ENCODE measurements around the genes METTL4 and SMCHD1.

GRCh38 chr18:109025-109584, 49.3 kb upstream of the USP14 start:
- PRO-cap: no peak
- RAMPAGE, long total RNA, 2 experiments: no peak in any of the 2 experiments

DNA sequence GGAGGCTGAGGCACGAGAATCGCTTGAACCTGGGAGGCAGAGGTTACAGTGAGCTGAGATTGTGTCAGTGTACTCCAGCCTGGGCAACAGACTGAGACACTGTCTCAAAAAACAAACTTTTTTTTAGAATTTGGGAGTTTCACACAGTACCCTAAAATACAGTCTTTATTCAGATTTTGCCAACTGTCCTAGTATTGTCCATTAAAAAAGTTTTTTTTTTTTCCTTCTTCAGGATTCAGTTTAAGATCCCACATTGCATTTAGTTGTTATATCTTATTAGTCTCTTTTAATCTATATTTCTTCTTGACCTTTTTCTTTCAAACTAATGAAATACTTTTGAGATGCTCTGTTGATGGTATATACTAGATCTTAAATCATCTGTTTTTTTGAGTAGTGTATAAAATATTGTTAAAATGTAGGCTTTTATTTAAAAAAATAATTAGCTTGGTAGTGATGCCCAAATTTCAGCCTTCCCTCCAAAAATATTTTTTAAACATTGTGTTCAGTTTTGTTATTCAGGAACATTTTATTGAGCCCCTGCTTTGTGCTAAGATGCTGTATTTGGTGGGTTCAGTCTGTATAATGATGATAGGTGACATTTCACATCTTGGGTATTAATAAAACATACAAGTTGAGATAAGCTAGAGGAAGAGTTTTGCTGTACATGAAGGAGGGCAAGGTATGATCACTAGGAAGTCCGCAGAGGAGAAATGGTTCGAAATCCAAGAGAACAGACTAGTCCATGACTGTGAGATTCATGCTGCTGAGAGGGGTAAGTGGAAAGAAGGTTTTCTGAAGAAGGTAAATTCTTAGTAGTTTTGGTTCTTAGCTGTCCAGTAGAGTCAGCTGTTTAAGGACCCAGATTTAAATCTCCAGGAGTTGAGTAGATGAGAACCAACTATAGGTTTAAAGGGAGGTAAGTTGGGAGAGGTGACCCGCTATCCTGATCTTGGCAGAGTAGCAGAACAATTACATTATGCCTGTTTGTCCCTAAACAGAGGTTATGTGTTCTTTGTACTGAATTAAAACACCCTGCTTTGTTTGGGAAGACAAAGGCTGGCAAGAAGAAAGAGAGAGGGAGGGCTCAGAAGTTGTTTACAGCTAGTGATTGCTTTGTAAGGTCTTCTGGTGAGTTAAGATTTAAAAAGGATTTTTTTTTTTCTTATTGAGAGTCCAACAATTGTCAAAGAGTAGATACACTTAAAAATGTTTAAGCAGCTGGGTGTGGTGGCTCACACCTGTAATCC, 36.9 kb downstream of the USP14 start:
- PRO-cap: no peak
- RAMPAGE, long total RNA, 2 experiments: no peak in any of the 2 experiments

DNA sequence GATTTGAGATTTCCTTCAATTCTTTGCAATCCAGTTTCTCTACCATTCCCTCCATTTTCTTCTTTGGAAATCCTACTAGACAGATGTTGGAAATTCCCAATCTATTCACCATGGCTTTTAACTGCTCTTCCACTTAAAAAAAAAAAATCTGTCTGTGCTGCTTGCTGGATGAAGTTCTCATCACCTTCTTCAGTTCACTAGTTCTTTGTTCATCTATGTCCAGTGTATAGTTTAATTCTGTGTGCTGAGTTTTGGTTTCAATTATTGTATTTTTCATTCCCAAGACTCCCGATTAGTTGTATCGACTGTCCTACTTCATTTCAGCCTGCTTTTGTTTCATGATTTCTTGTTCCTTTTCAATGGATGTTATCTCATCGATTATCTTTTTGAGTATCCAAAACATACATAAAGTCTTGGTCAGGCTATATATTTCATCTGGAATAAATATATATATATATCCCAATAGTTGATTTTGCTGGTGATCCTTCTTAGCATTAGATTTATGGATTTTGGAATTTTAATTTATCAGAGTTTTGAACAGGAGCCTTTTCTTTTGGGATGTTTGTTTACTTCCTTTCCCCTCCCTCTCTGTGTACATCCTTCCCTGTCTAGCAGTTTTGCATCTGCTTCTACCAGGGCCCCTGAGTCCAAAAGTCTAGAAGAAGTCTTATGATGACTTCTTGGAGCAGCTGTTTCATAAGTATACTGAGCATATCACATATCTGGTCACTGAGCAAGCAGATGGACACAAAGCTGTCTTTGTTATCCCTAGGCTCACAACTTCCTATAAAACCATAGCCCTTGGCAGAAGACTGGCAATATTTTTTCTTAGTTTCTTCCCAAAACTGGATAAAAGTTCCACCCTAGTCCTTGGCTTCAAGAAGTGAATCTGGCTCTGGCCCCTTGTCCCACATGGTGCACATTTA, 22.9 kb downstream of the THOC1 start:
- PRO-cap: no peak
- RAMPAGE, long total RNA, 2 experiments: no peak in any of the 2 experiments

- PRO-cap: no peak
- RAMPAGE, long total RNA, 2 experiments: no peak in any of the 2 experiments
Measured at GRCh38 chr18:331377-332045, 63.7 kb upstream of the THOC1 start.

- PRO-cap: no peak
- RAMPAGE, long total RNA, 2 experiments: no peak in any of the 2 experiments
Measured at GRCh38 chr18:690543-690889, 21.9 kb downstream of the ENOSF1 start.

DNA sequence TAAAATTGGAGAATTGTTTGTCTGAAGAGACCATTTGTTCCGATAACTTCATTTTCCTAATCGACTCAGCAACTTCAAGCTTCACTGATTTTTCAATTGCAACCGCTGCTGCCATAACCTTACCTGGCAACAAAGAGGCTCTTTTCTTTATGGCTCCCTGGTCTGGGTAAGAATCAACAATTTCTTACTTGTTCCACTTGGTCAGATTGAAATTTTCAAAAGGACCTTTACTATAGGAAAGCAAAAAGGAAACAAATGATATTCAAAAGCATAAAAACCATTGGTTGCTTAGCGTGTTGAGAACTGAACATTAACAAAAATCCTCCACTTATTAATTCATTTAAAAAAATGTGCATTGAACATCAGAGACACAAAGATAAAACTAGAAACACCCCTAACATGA, 24.2 kb downstream of the ADCYAP1 start:
- PRO-cap: no peak
- RAMPAGE, long total RNA, 2 experiments: no peak in any of the 2 experiments

GRCh38 chr18:976193-977318, 71.9 kb downstream of the ADCYAP1 start:
- PRO-cap: no peak
- RAMPAGE, long total RNA, 2 experiments: no peak in any of the 2 experiments

GRCh38 chr18:2570653-2571774, at the start of gene METTL4:
TSS of gene METTL4 (minus strand) at chr18:2571505.
- PRO-cap: bidirectional peak, plus-strand start at chr18:2570857, minus-strand start at chr18:2570757; unidirectional peak, minus-strand start at chr18:2571069; unidirectional peak, minus-strand start at chr18:2571503
- RAMPAGE, long total RNA, 2 experiments: start-site peak on the plus strand in 1 of 2 experiments, at chr18:2571538-2571581 at its widest, 19 reads per replicate; start-site peak on the minus strand in 2 of 2 experiments, at chr18:2571415-2571522 at its widest, 17 to 18 reads per replicate

DNA sequence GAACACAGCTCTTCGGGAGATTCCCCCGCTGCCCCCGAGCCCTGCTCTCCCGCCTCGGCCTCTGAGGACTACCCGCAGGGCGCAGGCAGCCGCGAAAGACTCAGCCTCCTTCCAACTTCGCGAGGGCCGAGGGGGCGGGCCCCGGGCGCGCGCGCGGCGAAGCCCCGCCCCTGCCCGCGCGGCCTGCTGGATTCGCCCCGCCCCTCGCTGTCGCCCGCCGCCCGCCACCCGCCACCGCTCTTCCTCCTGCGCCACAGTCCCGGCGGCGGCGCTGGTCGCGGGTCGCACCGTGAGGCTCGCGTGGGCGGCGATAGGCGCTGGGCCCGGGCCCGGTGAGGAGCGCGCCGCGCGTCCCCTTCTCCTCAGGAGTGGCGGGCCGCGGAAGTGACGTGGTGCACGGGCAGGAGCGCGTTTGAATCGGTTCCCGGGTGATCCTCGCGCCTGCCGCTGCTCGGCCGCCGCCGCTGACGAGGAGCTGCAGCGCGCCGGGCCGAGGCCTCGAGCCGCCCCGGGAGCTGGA, at the start of gene SMCHD1:
Gene SMCHD1 (plus strand): TSS at position 254 of the 520 bp plus-strand sequence.
- PRO-cap: bidirectional peak, plus-strand start at position 254 of the sequence, minus-strand start at position 93 of the sequence
- RAMPAGE, long total RNA, 2 experiments: start-site peak on the minus strand in 2 of 2 experiments, centred at positions 107 to 380 of the sequence, 7 to 8 reads per replicate

DNA sequence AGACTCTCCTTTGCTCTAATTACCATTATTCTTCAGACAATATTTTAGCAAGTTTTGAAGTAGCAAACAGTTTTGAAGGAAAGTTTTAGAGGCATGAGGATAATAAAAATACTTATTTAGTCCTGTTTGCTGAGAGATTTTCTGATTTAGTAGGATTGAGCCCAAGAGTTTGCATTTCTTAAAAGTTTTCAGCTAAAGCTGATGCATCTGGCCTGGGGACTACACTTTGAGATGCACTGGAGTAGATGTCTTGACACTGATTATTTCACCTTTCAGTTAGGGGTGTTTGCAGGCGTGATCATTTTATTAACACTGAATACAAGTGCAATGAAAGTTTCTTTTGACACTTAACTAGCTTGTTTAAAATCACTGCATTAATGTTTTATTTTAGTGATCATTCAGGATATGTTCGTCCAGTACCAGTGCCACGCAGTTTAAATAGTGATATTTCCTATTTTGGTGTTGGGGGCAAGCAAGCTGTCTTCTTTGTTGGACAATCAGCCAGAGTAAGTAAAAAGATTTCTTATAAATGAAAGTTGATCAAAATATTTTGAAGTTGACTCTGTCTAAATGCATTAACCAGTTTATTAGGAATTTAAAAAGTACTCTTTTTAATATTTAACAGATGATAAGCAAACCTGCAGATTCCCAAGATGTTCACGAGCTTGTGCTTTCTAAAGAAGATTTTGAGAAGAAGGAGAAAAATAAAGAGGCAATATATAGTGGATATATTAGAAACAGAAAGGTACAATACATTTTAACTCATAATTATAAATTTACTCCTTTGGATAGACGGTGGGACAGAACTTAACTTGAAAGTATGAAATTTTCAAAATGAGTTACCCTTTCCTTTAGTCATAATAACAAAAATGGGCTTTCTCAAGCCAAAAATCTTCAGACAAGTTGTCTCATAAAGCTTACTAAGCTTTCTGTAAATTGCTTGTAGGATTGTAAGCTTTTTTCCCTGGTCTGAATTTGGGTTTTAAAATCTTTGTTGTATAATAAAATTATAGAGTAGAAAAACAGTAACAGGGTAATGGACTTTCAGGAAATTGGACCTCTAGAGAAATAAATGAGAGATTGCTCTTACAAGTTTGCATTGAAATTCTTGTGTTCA, 32.8 kb downstream of the SMCHD1 start:
- PRO-cap: no peak
- RAMPAGE, long total RNA, 2 experiments: no peak in any of the 2 experiments

DNA sequence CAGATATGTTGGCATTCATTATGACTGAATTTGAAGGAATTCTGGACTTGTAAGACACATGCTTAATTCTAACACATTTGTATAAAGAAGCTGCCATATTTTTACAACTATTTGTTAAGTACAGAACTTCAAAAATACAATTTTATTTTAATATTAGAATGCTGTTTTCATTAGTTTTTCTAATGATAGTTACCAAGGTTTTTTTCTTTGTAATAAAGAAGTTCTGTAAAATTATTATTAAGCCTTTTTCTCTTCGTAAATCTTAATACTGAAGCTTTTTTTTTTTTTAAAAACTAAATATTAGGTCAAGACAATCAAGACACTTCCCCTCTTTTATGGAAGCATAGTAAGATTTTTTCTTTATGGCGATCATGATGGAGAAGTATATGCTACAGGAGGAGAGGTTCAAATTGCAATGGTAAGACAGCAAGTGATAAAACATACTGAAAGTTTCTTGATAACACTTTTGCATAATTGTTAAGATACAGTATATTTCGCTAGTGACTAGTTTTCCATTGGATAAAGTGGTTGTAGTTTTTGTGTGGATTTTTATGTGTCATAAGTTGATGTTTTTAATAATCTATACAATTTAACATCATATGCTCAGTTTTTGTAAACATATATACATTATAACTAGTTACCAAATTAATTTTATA, 50.0 kb downstream of the SMCHD1 start:
- PRO-cap: no peak
- RAMPAGE, long total RNA, 2 experiments: no peak in any of the 2 experiments

DNA sequence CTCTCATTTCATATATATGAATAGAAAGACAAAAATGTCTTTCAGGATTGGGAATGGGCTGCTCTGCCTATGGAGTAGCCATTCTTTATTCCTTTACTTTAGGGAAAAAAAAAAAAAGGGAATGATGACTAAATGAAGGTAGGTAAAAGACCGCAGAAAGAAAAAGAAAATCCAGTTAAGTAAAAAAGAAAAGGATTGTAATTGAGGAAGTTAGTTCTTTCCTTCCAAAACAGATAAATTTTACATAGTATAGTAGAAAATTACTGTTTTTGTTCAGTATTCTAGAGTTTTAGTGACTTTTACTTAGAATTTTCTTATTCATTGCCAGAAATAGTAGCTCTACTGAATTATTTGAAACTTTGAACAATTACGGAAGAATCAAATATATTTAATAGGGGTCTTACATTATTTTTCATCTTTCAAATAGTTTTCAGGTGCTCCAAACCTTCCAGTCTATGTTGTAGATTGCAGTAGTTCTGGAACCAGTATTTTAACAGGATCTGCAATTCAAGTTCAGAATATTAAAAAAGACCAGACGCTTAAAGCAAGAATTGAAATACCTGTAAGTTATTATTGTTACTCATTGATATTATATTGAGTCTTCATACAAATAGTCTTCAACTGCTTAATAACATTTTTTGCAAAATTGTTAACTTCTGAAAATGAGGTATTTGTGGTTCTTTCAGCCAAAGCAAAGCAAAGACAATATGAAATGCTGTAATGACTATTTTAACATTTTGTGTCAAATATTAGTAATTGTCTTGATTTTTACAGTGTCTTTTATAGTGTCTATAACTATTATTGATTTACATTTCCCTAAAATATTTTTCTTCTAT, 73.5 kb downstream of the SMCHD1 start:
- PRO-cap: no peak
- RAMPAGE, long total RNA, 2 experiments: no peak in any of the 2 experiments

DNA sequence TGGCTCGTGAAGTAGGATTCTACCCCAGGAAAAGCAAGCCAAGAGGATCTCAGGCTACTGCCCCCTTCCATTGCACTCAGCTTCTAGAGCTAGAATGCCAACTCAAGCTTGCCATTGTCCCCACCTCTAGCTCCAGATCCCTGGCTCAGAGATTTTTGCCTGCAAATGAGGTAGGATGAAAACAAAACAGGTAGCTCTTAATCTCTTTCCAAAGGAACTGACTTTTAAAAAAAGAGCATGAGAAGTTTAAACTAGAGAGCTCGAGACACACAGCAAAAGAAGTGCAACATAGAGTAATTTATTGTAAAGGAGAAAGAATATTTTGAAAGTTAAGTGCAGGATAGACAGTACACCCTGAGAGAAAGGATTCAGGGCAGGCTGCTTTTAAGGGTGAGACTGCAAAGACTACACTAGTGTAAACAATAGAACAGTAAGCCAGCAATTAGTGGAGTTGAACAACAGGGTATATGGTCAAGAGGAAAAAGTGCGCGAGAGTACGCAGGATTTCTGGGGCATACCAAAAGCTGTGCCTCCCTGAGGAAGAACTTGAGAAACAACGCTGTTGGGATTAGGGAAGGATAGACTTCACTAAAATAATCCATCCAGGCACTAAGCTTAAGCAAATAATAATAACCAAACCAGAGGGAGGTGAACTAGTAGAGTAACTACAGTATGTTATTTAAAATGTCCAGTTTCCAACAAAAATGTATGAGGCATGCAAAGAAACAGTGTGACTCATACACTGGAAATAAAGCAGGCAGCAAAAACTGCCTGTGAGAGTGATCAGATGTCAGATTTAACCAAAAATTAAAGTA, 40.8 kb upstream of the EMILIN2 start:
- PRO-cap: no peak
- RAMPAGE, long total RNA, 2 experiments: no peak in any of the 2 experiments

DNA sequence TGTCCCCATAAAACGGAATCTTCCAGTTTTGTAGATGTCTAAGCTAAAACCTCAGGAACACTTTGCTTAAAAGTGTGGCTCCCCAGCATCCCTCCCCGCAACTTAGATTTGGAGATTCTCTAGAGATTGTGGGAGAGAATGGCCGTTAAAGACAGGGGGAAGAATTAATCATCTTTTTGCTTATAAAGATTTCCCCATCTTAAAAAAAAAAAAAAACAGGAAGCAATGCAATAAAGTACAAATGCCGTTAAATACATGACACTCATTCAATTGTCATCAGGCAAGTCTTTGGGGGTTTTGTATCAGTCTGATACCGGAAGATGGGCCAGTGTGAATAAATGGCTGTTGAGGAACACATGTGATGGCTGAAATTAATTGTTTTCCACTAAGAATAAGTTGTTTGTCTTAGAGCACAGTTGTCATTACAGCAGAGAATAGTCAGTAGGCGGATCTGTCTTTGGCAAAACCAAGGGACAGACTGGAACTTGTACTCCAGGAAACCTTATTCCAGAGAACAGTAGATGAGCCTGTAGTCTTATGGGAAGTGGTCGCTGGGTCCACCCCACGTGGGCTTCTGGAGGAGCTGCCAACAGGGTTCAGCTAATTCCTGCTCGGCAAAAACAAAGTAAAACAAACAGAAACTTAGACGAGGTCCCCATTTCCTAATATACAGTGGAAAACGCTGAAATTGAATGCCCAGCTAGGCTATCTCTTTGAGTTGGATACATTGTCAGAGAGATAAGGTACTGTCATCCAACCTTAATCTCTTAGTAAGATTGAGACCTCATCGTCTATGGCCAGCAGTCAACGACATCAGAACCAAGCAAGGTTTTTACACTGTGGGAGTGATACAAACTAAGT, 1.8 kb downstream of the EMILIN2 start:
- PRO-cap: no peak
- RAMPAGE, long total RNA, 2 experiments: no peak in any of the 2 experiments

- PRO-cap: bidirectional peak, plus-strand start at chr18:2875787, minus-strand start at chr18:2875647
- RAMPAGE, long total RNA, 2 experiments: no peak in any of the 2 experiments
Measured at GRCh38 chr18:2874766-2875944, 28.3 kb downstream of the EMILIN2 start.

- PRO-cap: no peak
- RAMPAGE, long total RNA, 2 experiments: no peak in any of the 2 experiments
Measured at GRCh38 chr18:2913956-2914671, 67.3 kb downstream of the EMILIN2 start.

DNA sequence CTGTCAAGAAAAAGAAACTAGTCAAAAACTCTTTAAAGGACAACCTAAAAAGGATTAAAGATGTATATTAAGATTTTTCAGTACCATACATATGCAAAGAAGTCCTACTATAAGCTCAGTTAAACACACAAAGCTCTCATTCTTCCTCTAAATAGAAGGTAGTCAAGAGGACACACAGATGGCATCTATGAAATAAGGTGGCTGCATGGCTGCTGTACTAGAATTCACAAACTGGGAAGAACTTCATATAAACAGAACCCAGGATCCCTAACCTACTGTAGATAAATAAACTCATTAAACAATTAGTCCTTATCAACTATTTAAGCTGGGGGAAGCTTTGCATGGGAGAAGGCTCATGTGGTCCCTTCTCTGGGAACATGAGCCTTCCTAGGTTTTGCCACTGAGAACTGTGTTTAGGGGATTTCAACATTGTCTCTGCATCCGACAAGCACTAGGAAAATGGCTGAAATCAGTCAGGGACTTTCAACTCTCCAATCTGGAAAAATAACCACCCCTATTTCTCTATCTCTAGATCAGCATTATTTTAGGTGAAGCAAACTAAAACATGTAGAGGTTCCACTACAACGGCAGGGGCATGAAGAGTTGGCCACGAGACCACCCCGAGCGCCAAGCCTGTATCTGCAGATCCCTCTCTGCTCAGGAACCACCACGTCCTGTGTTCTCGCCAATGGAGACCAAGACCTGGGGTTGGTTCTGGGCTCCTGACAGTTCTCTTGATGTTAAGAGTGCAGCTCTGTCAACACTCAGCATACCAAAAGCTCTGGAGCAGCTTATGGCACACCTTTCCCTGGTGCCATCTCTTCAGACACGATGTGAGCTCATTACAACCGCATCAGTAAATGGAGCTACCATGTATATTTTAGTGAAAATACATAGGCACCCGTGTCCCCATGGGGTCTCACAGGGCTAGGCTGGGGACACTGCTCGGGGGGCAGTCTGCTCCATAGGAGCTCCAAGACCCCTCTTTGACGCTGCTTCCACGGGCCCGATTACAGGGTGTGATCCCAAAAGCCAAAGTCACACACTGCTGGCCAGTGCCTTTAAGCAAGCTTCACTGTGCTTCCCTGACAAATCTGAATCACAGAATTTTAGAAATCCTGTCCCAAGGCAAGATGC, 71.8 kb downstream of the EMILIN2 start:
- PRO-cap: no peak
- RAMPAGE, long total RNA, 2 experiments: no peak in any of the 2 experiments

DNA sequence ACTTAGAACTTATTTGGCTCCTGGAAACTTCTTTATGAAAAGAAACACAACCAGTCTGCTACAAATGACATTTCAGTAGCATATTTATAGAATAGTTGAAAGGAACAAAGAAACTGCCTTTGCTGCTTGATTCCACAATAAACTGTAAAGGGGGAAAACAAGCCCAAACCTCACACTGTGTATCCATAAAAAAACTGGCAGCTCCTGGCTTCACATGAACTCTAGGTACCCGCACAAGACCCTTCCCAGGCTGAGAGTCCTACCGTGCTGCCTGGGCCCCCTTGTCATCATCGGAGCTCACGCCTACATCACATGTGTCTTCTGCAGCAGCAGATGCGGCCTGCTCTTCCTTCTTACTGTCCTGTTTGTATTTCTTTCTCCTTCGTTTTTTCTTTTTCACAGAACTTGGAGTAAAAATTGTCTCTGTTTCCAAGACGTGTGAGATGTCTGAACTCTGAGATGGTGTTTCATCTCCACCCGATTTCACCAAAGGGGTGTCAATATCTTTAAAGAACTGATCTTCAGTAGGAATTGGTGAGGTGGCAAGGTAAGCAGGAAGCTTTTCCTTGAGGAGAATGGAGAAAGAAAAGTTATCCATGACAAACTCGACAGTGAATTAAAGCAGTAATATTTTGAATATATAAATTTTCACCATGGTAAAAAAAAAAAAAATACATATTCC, 62.0 kb downstream of the LPIN2 start:
- PRO-cap: no peak
- RAMPAGE, long total RNA, 2 experiments: no peak in any of the 2 experiments

DNA sequence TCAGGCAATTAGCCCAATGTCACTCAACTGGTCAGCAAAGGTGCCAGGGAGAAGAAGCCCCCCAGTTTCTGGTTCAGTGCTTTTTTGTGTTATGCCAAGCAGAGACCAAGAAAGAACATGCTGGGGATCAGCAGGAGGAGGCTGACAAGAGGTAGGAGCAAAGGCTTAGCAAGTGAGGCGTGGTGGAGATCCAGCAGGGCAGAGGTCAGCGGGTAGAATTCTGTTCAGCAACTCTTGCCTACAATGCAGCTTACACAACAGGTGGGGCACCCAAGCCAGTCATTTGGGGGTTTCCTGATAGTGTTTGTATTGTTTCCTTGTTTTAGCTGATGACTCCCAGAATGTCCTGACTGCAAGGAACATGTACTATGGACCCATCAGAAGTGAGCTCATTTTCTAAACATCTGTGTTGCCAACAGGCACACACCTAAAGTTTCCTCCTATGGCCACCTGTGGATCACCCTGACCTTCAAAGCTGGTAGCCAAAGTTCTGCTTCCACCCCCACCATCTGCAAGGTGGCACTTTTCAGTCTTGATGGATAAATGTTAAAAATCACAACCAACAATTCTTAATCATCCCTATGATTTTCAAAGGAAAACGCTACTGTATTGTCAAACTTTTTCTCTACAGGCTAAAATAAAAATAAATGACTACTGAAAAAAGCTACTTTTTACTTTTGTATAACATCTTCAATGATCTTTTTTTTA, 28.0 kb downstream of the LPIN2 start:
- PRO-cap: no peak
- RAMPAGE, long total RNA, 2 experiments: no peak in any of the 2 experiments

GRCh38 chr18:2998712-2999429, 14.1 kb downstream of the LPIN2 start:
- PRO-cap: no peak
- RAMPAGE, long total RNA, 2 experiments: no peak in any of the 2 experiments